ENCODE results near the genes QSER1 and CAPRIN1.

DNA sequence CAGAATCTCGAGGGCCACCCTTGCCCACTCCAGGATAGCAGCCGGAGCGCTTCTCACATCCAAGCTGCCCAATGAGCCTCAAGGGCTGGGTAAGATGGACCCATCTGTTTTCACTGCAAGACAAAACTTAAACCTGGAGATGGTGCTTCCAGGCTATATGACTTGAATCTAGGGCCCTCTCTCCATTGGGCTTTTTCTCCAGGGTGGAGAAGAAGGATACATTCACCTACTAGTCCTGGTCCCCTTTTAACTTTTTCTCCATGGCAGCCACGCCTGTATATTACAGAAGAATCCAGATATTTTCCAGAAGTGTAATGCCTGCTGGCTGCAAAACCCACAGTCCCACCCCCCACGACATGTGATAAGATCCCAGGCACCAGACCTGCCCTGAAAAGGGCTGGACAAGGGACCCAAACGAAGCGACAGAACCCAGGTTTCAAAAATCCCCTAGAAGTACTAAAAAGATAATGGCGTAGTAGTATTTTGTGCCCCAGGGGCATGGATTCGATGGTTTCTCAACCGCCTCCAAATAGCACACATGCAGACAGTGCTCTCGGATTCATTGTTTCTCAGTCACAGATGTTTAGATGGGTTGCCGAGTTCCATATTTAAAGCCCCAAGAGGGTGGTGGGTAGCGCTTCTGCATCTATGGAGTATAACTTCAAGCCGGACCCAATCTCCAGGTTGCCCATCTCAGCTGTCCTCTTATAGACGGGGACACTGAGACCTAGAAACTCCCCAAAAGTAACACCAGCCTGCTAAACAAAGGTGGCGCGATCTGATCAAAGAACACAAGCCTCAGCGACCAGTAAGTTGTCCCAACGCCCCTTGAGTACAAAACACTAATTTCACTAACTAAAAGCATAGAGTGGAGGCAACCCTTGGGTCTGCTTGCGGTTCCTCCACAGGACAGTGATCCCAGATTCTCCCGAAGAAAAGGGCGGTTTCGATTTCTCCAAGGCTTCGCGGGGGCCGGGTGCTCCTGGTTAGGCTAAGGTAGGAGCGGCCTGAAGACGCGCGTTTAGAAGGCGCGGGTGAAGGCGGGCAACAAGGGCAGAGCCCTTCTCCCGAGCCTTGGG is 2.6 kb downstream of the WT1 start:
- PRO-cap: no peak

DNA sequence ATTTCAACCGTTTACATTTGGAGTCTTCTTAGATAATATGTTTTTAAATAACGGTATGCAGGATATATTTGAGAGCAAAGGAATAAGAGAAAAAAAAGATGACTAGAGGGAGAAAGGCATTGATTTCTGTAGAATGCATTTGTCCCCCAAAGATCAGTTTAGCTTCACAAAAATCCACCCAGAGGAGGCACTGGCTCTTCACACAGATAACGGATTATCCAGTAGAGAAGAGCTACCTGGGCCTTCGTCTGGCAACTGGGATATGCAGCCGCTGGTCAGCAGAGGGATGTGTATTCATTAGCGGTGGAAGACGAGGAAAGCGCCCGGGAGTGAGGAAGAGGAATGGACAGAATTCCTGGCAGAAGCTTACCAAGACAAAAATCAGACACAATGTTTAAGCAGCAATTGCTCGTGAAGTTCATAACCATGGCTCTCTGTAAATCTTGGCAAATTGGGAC is 5.6 kb upstream of the WT1 start:
- PRO-cap: no peak

GRCh38 chr11:32450193-32450897 is 15.0 kb upstream of the WT1 start:
- PRO-cap: no peak

GRCh38 chr11:32892640-32893557 is at the start of gene QSER1:
Gene QSER1, plus strand, starts transcription at chr11:32892811.
- PRO-cap: bidirectional peak, plus-strand start at chr11:32892819, minus-strand start at chr11:32892753; bidirectional peak, plus-strand start at chr11:32893069, minus-strand start at chr11:32892987; bidirectional peak, plus-strand start at chr11:32893424, minus-strand start at chr11:32893293

DNA sequence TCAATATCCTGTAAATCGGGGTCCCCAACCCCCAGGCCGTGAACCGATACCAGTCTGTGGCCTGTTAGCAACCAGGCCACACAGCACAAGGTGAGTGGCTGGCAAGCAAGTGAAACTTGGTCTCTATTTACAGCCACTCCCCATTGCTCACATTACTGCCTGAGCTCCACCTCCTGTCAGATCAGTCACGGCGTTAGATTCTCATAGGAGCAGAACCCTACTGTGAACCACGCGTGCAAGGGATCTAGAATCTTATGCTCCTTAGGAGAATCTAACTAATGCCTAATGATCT is 27.8 kb upstream of the DEPDC7 start:
- PRO-cap: unidirectional peak, plus-strand start at position 212 of the sequence

- PRO-cap: no peak
These were observed 20.8 kb downstream of the CSTF3 start for GRCh38 chr11:33140467-33140984.

- PRO-cap: no peak
These were observed 46.3 kb upstream of the CSTF3 start for GRCh38 chr11:33207437-33208049.

DNA sequence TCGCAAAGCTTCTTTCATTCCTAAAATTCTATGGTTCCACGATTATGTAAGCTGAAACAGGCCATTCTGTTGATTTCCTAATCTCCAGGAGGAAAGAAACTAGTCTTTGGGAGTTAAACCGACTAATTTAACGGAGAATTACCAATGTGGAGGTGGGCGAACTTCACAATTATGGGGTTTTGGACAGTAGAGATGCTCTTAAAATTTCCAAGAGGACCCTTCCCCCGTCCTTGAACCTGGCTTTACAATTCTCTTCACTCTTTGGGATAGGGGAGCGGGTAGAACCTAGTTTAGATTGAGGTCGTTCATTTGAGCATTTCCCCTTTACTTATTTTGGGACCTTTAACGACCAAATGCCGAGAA is 599 bp upstream of the HIPK3 start:
- PRO-cap: no peak

GRCh38 chr11:33319862-33320565 is 55.9 kb upstream of the KIAA1549L start:
- PRO-cap: no peak

GRCh38 chr11:33320686-33321517 is 55.0 kb upstream of the KIAA1549L start:
- PRO-cap: no peak

DNA sequence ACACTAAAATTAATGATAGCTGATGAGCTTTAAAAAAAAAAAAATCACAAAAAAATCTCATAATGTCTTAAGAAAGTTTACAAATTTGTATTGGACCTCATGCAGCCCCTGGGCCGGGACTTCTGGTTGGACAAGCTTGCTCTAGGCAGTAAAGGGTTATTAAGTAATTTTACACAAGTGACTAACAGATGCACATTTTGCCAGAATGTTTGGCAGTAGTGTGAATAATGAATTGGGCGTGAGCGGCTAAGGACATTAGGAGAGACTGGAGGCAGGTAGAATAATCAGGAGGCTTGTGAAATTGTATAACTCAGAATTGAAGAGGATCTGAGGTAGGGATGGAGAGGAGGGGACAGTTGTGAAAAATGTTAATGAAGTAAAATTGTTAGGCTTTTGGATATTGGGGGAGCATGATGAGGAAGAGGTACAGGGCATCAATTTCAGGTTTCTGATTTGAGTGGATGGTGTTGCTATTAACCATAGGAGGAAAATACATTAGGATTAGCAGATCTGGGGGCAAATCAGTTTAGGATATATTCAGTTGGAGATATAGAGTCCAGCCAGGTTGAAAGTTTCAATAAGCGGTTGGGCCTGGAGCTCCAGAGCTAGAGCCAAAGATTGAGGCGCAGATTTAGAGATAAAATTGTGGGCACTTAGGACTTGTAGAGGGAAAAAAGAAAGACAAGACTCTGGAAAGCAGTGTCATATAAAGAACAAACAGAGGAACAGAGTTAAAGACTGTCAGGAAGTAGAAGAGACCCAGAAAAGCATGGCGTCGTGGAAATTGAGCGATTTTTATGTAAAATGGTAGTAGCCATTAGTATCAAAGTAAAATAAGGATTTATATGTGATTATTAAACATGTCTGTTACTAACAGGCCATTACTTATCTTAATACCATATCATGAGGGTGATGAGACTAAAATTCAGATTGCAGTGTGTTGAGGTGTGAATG is 41.0 kb upstream of the KIAA1549L start:
- PRO-cap: no peak

GRCh38 chr11:33705675-33706132 is 5.1 kb upstream of the C11orf91 start:
- PRO-cap: no peak

- PRO-cap: no peak
These were observed 12.9 kb downstream of the CD59 start for GRCh38 chr11:33723080-33724001.

DNA sequence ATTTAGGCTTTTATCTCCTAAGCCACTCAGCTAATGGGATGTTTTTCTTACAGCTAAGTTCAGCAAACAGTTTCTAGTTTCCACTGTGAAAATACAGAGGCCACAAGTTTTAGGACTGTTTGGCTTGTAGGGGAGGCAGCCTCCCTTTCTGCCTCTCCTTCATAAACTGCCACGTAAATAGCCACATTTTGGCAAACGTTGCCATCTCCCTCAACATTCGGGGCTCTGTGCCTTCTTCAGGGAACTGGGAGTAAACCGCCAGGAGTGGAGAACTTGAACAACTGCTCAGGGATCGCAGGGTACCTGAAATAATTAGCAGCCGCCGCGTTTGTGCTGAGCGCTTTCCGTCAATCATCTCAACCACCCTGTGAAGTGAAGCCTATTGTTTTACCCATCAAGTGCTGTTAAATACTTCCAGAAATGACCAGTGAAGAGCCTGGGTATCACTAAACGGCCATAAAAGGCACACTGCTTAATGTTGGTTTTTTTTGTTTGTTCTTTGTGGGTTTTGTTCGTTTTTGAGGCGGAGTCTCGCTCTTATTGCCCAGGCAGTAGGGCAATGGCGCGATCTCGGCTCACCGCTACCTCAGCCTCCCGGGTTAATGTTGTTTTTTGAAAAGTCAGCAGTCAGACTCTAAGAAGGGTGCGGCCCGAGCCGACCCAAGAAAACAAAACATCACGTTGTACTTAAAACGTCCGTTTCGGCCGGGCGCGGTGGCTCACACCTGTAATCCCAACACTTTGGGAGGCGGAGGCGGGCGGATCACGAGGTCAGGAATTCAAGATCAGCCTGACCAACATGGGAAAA is 1.1 kb downstream of the CD59 start:
- PRO-cap: bidirectional peak, plus-strand start at position 547 of the sequence, minus-strand start at position 283 of the sequence; bidirectional peak, plus-strand start at position 630 of the sequence, minus-strand start at position 604 of the sequence

- PRO-cap: no peak
These were observed 212 bp downstream of the CD59 start for GRCh38 chr11:33736126-33736295.

GRCh38 chr11:33921195-33921634 is 29.3 kb upstream of the LMO2 start:
- PRO-cap: no peak

GRCh38 chr11:34028081-34028927 is 23.2 kb upstream of the CAPRIN1 start:
- PRO-cap: no peak

- PRO-cap: bidirectional peak, plus-strand start at chr11:34051684, minus-strand start at chr11:34051444
These were observed at the start of gene CAPRIN1 for GRCh38 chr11:34051301-34051938. Gene CAPRIN1, plus strand, starts transcription at chr11:34051731.

GRCh38 chr11:34052678-34052761 is 989 bp downstream of the CAPRIN1 start:
- PRO-cap: no peak

- PRO-cap: no peak
These were observed 3.3 kb upstream of the NAT10 start for GRCh38 chr11:34101736-34102894.